Fallopian tube (tissue), 1 donor: ENCODE measurements around a stretch of chr17.

GRCh38 chr17:78876866-78877465, 26.0 kb downstream of the CEP295NL start:
- PRO-cap = no peak

GRCh38 chr17:78883602-78884249, 19.3 kb downstream of the CEP295NL start:
- PRO-cap = bidirectional peak, plus-strand start at chr17:78883763, minus-strand start at chr17:78883649; bidirectional peak, plus-strand start at chr17:78883983, minus-strand start at chr17:78883817

GRCh38 chr17:78888782-78889293, 14.2 kb downstream of the CEP295NL start:
- PRO-cap = no peak

- PRO-cap = no peak
These were observed 4.7 kb downstream of the CEP295NL start for GRCh38 chr17:78898395-78898693.

GRCh38 chr17:78899228-78900050, 3.6 kb downstream of the CEP295NL start:
- PRO-cap = no peak

DNA sequence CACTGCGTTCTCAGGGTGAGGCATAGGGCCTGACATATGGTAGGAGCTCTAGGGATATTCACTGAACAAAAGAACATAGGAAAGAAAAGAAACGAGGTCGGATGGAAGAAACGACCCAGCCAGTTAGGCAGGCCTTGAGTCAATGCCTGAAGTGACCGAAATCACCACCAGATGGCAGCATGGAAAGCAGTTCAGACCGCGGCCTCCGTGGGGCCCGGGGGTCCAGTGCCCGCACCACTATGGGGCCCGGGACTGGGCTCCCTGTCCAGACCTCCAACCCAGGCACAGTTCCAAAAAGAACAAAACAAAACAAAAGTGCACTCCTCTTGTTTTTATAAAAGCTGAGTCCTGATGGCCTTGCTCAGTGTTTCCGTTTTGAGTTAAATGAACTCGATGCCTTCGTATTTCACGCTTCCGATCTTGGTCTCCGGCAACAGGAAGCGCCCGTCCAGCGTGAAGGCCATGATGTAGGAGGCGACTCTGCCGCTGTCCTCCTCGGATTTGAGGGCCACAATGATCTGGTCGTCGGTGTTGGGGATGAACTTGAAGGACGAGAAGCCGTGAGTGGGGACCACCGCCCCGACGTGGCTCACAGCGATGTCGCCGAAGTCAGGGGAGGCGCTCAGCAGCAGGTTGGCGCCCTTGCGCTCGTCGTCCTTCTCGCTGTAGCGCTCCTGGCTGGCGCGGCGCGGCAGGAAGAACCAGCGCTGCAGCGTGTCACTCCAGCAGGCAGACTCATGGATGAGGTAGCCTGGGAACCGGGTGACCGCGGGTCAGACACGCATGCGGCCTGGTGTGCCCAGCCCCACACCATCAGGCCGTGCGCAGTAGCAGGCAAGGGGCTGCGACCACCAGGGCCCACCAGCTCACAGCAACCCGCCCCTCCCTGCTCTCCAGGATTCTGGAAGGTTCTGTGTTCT, 13.7 kb upstream of the LGALS3BP start:
- PRO-cap = no peak

GRCh38 chr17:78998347-78999066, 11.1 kb downstream of the CANT1 start:
- PRO-cap = no peak

DNA sequence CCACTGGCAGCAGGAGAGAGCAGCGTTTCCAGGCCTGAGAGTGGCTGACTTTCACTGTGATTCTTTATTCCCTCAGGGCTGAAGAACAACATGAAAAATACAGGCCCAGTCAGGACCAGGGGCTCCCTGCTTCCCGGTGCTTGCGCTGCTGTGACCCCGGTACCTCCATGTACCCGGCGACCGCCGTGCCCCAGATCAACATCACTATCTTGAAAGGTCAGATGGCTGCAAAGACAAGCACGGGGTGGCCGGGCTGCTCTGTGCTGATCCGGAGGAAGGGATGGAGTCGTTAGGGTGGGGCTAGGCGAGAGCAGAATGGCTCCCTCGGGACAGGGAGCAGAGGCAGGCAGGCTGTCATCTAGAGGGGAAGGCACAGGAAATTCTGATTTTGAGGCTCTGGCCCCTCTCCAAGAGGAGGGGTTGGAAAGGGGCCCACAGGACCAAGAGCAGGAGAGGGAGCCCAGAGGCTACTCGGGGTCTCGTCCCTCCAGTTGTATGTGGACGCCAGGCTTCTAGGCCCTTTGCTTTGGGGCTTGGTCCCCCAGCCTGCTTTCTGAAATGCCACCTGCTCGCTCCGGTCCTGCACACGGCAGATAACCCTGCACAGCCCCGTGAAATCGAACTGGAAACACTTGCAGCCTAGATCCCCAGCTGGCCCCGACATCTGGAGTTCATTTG, 22.6 kb downstream of the C1QTNF1 start:
- PRO-cap = no peak

- PRO-cap = no peak
These were observed 24.0 kb downstream of the C1QTNF1 start for GRCh38 chr17:79047952-79048448.

DNA sequence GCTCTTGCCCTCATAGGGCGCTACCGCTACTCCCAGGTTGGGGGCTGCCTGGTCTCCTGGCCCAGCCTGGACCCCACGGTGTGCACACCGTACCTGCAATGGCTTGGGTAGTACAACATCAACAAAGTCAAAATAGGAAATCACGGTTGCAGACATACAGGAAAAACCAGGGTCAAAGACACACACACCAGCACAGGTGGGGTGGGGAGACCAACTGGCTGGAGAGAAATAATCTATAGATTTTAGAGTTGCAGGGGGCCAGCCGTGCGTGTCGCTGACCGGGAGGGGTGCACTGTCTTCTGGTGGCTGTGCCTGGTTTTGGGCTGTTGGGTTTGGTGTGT, 17.6 kb downstream of the ENGASE start:
- PRO-cap = no peak

GRCh38 chr17:79228015-79228553, 153.5 kb downstream of the ENGASE start:
- PRO-cap = no peak

GRCh38 chr17:79306856-79307420, 232.3 kb downstream of the ENGASE start:
- PRO-cap = no peak

- PRO-cap = no peak
These were observed 47.9 kb upstream of the RBFOX3 start for GRCh38 chr17:79658653-79659285.

- PRO-cap = no peak
These were observed 1.6 kb upstream of the CBX2 start for GRCh38 chr17:79776246-79776946.

DNA sequence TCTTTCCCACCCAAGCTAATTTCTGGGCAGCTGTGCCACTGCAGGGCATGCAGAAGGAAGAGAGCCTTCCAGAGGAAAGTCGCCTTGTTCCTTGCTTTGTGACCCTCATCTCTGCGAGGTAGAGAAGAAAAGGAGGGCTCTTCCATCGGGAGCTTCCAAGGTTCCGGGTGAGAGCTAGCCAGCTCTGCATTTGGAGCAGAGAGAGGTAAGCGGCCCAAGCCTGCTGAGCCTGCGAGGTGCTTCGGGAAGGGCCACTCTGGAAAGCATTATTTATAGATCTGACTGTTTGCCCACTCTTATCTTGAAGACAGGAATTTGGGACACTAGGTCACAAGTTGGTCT, 19.8 kb downstream of the CBX4 start:
- PRO-cap = no peak

- PRO-cap = no peak
These were observed 7.5 kb downstream of the CBX4 start for GRCh38 chr17:79831506-79832426.

DNA sequence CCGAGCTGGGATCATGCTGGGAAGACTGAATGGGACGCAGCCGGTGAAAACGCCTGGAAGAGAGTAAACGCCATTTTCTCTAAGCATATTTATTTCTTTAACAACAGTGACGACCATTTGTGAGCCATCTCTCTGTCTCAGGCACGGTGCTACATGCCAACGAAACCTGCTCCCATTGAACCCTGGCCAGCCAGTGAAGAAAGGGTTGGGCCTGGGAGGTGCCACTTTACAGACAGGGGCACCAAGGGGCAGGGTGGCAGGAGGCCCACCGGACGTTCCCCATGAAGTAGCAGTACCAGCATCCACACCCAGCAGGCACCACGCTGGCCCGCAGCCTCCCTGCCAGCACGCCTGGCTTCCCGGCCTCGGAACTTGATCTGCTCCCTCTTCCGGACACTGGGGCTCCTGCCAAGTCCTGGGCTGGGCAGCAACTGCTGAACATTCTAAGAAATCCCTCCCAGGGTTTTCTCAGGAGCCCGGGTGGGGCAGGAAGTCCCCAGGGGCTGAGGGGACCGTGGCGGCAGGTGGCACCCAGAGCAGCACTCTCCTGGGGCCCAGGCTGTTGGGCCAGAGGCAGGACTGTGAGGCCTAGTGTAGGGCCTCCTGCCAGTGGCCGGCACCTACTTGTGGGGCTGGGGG, 85.9 kb upstream of the CBX4 start:
- PRO-cap = bidirectional peak, plus-strand start at position 499 of the sequence, minus-strand start at position 379 of the sequence

GRCh38 chr17:79930762-79931671, 91.8 kb upstream of the CBX4 start:
- PRO-cap = unidirectional peak, minus-strand start at chr17:79930874

- PRO-cap = unidirectional peak, minus-strand start at chr17:79993716
These were observed 42.2 kb downstream of the TBC1D16 start for GRCh38 chr17:79993064-79994238.

DNA sequence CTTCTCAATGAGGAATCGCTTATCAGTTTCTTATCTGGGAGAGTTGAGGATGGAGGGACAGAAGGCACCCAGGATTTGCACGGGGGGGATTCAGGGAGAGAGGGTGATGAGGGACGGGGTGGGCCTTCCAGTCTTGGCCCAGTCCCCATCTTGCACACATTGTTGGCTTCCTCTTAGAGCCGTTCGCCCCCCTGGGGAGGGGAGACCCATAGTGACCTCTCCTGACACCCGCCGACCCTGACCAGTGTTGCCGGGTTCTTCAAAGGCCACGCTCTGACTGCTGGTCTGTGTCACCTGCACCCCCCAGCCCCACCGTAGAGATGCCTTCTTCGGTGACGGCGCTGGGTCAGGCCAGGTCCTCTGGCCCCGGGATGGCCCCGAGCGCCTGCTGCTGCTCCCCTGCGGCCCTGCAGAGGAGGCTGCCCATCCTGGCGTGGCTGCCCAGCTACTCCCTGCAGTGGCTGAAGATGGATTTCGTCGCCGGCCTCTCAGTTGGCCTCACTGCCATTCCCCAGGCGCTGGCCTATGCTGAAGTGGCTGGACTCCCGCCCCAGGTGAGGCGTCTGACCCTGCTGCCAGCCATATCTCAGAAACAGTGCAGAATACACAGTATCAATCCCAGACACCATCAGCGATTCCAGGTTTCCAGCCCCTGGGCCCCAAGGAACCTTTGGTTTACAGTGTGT, 1.2 kb downstream of the SLC26A11 start:
- PRO-cap = no peak